LHCN-M2 (cell line): ENCODE results near the gene WDR88.

DNA sequence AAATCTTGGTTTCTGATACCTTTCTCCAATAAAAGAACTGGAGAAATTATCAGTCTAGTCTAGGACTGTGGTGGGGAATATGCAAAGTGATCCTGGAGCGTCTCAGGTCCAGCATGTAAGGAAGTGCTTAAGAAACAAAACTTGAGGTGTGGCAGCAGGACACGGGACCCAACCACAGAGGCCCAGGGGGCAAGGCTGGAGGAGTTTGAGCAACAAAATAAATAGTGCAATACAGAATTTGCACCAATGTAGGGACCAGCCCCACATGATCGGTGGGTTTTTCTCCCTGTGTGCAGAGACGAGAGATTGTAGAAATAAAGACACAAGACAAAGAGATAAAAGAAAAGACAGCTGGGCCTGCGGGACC lies 29.2 kb upstream of the DPY19L3 start:
- RAMPAGE, long total RNA = no peak

GRCh38 chr19:32406705-32407974 lies 1.6 kb downstream of the DPY19L3 start:
- RAMPAGE, long total RNA = no peak

DNA sequence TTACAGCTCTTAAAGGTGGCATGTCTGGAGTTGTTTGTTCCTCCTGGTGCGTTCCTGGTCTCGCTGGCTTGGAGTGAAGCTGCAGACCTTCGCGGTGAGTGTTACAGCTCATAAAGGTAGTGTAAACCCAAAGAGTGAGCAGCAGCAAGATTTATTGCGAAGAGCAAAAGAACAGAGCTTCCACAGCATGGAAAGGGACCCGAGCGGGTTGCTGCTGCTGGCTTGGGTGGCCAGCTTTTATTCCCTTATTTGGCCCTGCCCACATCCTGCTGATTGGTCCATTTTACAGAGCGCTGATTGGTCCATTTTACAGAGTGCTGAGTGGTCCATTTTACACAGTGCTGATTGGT lies 8.3 kb downstream of the NUDT19 start:
- RAMPAGE, long total RNA = no peak

GRCh38 chr19:33054443-33055237 lies 10.0 kb downstream of the RHPN2 start:
- RAMPAGE, long total RNA = no peak

DNA sequence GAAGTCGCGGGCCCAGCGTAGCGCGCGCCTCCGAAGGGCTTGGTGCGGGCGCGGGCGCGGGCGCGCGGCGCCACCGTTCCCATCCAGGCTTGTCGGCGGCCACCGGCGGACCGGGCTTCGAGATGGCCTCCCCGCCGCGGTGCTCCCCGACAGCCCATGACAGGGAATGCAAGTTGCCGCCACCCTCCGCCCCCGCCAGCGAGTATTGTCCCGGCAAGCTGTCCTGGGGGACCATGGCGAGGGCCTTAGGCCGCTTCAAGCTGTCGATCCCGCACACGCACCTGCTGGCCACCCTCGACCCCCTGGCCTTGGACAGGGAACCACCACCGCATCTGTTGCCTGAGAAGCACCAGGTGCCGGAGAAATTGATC lies at the start of gene WDR88:
Gene WDR88, plus strand, starts transcription at position 67 of the 371 bp plus-strand sequence.
- RAMPAGE, long total RNA = no peak

GRCh38 chr19:33194919-33195896 lies 1.1 kb downstream of the LRP3 start:
- RAMPAGE, long total RNA = no peak

DNA sequence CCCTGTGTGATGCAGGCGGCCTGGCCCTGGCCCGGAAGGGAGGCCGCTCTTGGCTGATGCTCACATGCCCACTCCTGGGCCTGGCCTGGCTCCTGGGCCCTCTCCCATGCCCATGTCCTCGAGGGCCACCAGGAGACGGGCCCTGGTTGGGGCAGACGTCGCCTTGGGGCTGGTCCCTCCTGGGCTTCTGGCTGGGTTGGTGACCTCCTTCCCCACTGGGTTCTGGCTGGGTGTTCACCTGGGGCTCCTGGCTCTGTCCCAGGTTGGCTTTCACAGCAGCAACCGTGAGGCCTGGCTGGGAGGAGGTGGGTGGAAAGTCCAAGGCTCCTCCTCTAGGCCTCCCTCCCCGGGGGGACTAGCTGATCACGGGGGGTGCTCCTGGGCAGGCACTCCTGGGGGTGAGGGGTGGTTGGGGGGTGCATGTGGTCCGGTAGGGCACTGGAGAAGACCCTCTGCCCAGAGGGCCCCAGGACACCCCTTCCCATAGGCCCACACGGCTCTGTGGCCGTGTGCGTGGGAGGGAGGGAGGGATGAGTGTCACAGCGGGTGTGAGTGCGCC lies 15.5 kb upstream of the SLC7A10 start:
- RAMPAGE, long total RNA = no peak

- RAMPAGE, long total RNA = no peak
These were observed 22.8 kb upstream of the SLC7A10 start for GRCh38 chr19:33248545-33248836.

GRCh38 chr19:33291417-33291905 lies 10.9 kb downstream of the CEBPA start:
- RAMPAGE, long total RNA = no peak

DNA sequence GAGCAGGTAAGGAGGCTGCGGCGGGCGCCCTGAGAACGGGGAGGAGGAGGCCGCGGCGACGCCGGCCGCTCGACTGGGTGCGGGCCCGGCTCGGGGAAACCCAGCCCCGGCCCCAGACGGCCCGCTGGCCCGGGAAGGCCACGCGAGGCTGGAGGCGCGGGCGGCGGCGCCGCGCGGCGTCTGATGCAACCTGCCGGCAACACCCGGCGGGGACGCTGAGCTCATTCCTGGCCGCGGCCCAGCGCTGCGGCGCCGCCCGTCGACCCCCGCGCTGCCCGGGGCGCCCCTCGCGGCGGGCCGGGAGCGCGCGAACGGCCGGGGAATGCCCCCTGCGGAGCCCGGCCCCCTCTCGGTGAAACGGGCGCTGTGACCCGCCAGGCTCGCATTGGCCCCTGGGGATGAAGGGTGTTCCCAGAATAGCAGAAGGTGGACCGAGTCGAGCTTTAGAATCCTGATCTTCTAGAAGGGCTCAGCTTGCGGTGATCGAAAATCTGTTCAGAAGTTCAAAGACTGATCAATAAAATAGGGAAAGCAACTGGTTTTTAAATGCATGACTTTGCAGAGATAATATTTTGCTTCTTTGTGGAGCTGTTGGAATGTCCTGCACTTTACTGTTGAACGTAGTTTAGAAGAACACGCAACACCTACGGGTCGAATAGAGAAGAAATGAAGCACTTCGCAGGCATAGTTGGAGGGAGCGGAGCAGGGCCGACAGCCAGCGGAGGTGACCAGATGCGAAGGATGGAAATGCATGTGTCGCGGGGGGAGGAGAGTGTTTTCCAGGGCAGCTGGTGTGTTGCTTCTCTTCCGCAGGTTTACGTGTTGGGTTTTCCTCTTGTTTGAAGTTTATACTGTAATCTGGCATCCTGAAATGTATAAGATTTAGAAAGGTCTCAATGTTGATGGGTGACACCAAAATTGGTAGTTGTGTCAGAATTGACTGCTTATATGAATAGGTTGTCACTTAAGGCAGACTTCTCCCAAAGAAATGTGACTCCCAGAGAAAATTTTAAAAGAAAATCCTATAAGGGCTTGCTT lies 700 bp downstream of the CEBPG start:
- RAMPAGE, long total RNA = no peak

- RAMPAGE, long total RNA = no peak
These were observed 5.6 kb downstream of the CEBPG start for GRCh38 chr19:33379158-33379510.

GRCh38 chr19:33392121-33392826 lies 18.8 kb downstream of the CEBPG start:
- RAMPAGE, long total RNA = no peak

GRCh38 chr19:33422288-33422894 lies 48.9 kb downstream of the CEBPG start:
- RAMPAGE, long total RNA = no peak

DNA sequence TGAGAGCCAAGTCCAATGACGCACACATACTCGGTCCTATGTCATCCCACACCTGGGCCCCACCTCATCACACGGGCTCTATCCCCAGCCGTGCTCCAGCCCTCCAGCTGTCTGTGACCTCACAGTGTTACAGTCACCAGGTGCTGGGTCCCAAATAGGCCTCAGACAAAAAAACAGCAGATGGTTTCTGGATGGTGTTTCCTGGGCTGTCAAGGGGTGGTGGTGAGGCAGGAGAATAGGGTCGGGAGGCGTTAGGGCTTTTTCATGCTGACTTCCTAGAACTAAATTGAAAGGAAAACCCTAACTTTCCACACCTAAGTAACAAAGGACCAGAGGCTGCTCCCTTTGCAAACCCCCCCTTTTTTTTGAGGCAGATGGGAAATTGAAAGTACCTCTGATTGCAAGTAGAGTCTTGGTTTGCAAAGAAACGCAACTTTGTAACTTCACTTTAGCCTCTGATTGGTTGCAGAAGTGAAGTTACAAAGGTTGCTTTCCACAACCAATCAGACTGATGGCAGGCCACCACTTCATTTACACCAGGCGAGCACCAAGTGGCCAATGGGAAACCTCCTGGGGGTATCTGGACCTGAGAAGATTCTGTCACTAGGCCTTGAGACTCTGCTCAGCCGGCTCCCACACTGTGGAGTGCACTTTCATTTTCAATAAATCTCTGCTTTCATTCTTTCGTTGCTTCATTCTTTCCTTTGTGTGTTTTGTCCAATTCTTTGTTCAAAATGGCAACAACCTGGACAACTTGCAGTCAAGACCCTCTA lies 19.2 kb downstream of the PEPD start:
- RAMPAGE, long total RNA = no peak

- RAMPAGE, long total RNA = no peak
These were observed 31.3 kb upstream of the PEPD start for GRCh38 chr19:33552805-33553296.

DNA sequence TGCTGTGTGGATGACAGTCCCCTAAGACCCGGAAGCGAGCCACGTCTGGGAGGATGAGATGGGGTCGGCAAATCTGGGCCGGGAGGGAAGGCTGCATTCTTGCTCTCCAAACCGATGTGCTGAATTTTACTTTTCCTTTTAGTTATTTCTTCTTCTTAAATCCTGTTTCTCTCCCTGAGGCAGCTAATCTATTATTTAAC lies 15.8 kb upstream of the KCTD15 start:
- RAMPAGE, long total RNA = no peak

DNA sequence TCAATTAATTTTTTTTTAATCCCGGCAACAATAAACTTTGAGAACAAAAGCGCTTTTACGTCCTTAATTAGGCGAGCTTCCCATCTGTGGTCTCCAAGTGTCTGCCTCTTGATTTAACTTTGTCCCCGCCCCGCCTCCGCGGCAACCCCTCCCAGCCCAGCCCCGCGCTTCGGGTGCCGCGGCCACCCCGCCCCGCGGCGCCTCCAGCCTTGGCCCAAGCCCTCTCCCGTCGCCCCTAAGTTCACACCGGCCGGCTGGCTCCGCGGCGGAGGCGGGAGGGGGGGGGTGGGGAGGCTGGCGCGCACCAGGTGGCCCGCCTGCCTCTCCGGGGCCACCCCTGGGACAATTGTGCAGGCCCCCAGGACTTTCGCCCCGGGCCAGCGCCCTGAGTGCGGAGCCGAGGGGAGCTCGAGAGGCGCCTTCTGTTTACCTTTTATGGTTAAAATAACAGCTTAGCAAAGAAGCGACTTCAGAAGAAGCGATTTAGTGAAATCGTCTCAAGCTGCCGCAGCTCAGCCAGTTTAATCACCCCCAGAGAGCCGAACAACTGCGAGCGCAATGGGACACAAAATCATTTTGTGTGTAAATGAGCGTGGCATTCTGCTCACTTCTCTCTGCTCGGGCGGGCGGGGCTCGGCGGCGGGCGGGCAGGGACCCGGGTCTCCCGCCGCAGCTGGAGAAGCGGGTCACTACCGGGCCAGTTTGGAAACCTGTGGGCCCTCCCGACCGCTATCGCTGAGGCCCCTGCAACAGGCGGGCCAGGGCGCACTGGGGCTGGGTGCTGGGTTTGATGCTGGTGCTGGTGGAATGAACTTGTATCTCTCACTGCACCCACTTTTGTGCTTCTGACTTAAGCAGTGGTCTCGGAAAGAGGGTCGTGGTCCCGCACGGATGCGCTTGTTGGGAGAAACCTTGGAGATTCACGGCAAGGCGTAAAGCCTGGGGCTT lies 1.4 kb downstream of the KCTD15 start:
- RAMPAGE, long total RNA = no peak

GRCh38 chr19:34134224-34135120 lies 37.8 kb upstream of the LSM14A start:
- RAMPAGE, long total RNA = no peak

- RAMPAGE, long total RNA = no peak
These were observed 29.7 kb downstream of the LSM14A start for GRCh38 chr19:34202061-34202339.

GRCh38 chr19:34207592-34208290 lies 35.4 kb downstream of the LSM14A start:
- RAMPAGE, long total RNA = no peak